CD14-positive monocyte (primary cell): Measurements from ENCODE around the gene GID4.

DNA sequence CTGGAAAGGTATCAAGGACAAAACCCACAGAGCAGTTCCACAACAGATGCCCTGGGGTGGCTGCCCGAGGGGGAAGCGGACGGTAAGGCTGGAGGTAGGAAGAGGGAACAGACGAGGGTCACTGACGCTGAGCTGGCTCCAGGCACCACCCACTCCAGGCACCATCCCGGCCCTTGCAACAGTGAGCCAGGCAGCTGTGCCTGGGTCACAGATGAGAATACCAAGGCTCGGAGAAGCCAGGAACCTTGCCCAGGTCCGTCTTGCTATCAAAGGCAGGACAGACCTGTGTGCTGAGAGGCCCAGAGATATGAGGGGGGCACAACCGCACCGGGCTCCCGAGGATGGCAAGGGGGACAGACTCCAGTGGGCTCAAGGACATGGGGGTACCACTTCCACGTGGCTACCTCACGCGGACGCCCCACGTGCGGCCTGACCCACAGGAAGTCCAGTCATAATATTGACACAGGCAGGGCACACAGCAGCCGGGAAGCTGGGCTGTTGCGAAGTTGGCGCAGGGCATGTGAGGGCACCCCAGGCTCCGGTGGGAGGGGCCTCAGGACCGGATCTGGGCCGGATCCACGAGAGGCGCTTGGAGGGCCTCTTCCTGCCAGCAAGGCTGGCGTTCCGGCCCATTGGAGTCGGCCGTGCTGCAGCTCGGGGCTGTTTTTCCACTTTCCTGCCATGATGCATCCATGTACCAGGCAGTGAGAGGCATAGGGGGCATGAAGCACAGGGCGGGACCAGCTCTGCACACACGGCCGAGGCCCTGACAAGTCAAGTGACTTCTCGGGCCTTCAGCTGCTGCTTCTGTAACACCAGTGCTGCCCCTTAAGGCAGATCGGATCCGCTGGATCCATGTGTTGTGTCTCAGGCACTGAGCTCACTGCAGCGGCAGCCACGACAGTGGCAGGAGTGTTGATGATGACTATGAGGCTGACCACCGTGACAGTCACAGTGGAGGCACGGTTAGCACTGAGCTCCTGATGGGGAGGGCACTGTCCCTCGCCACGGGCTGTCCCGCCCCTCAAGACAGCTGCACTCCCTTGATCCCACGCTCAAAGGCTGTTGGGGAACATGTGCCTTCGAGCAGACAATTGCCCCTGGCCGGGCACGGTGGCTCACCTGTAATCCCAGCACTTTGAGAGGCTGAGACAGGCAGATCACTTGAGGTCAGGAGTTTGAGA, 29.7 kb downstream of the PEMT start:
- CAGE, long polyA plus RNA, result no peak

DNA sequence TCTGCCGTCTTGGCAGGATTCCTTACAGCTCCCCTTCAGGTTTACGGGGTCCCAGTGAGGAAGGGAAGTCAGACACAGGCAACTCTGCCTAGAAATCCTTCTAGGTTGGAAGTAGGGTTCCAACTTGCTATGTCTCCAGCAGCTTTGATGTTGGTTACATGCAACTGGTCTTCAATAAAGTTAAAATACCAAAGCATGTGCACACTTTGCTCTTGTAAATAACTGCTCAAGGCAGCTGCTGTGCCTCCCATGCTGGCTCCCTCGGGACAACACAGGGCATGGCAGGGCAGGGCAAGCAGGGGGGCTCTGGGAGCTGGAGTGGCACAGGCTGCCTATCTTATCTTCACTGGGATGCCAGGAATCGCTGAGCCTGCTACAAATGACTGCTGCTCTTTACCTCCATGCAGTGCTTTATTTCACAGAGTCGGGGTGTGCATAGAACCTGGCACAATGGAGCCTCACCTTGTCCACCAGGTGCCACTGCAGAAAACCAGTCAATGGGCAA, 21.9 kb downstream of the PEMT start:
- CAGE, long polyA plus RNA, result no peak

GRCh38 chr17:17581454-17582179, 9.9 kb downstream of the PEMT start:
- CAGE, long polyA plus RNA, result no peak

- CAGE, long polyA plus RNA, result no peak
Measured at GRCh38 chr17:17589975-17590908, 1.3 kb downstream of the PEMT start.

DNA sequence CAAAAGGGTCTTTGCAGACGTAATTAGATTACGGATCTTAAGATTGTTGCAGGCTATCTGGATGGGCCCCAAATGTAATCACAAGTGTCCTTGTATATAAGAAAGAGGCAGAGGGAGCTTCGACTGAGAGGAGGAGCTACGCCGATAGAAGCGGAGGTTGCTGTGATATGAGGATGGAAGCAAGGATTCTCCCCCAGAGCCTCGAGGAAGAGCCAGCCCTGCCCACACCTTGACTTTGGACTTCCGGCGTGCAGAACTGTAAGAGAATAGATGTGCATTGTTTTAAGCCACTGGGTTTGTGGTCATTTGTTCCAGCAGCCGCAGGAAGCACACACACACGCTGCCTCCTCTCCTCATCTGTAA, 10.5 kb upstream of the RAI1 start:
- CAGE, long polyA plus RNA, result no peak

DNA sequence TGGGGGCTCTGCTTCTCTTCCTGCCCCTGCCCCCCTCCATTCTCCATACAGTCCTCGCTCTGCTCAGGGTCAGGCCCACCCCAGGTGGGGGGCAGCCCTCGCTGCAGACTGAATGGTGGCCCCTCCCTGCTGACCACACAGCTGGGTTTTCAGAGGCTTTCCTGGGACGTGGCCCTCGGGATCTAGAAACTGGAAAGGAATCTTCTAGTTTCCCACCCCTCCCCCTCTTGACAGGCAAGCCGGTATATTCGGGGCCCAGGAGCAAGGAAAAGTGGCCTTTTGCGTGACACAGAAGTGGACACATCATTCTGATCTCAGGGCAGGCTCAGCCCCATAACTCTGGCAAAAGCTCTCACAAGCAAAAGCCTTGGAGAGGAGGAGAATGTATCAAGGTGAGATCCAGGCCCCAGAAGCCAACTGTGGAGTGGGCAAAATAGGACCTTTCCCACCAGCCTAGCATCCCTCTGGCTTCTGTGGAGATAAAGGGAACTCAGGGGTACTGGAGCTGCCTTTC, 2.1 kb downstream of the RAI1 start:
- CAGE, long polyA plus RNA, result no peak

DNA sequence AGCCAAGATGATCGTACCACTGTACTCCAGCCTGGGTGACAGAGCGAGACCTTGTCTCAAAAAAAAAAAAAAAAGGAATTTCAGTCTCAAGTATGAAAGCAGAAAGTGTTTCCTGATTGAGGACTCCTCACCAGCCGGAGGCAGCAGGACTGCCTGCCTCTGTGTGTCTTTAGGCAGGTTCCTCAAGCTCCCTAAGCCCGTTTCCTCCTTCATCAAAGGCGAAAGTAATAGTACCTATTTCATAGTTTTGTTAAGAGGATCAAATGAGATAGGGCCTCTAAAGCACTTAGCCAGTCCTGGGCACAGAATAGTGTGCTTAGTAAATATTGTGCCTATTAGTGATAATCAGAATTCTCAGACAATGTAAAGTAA, 9.1 kb downstream of the RAI1 start:
- CAGE, long polyA plus RNA, result no peak

DNA sequence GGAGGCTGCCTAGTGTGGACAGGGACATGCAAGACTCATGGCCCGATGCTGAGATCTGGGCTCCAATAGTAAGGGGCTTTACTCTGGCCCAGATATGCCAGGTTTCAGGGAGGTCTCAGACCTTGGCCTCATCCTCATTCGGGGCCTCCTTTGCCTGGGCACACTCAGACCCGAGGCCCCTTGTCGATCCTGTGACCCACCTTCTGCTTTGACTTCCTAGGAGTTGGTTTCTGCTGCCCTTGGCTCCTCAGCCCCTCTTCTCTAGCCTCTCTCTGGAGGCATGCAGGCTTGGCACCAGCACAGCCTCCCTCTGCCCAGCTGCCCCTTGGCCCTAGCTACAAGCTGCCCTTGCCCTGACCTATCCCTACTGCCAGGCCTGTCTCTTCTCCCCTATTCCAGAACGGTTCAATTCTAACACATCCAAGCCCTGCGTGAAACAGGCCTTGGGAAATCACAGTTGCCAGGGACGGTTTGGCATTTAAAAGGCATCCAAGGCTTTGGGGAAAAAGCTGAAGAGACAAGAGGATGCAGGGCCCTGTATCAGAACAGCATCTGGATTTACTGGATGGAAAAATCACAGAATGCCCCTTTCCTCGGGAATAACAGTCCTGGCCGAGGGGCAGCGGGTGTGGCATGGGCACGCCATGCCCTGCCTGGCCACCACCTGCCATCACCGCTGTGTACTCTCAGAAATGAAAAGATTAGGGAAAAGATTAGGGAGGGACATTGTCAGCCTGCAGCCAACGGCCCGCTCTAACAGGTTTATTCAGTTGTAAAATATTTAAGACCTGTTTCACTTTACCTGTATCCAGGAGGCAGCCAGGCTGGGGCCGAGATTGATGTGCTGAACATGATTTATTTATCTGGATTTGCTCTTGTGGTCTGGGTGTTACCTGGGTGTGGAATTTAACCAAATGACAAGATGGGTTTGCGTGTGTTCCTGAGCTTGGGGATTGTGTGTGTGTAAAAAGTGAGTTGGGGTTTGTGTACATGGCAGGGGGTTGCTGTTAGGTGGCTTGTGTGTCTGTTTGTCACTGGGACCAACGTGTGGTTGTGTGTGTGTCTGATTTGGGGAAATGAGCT, 15.8 kb downstream of the RAI1 start:
- CAGE, long polyA plus RNA, result no peak

DNA sequence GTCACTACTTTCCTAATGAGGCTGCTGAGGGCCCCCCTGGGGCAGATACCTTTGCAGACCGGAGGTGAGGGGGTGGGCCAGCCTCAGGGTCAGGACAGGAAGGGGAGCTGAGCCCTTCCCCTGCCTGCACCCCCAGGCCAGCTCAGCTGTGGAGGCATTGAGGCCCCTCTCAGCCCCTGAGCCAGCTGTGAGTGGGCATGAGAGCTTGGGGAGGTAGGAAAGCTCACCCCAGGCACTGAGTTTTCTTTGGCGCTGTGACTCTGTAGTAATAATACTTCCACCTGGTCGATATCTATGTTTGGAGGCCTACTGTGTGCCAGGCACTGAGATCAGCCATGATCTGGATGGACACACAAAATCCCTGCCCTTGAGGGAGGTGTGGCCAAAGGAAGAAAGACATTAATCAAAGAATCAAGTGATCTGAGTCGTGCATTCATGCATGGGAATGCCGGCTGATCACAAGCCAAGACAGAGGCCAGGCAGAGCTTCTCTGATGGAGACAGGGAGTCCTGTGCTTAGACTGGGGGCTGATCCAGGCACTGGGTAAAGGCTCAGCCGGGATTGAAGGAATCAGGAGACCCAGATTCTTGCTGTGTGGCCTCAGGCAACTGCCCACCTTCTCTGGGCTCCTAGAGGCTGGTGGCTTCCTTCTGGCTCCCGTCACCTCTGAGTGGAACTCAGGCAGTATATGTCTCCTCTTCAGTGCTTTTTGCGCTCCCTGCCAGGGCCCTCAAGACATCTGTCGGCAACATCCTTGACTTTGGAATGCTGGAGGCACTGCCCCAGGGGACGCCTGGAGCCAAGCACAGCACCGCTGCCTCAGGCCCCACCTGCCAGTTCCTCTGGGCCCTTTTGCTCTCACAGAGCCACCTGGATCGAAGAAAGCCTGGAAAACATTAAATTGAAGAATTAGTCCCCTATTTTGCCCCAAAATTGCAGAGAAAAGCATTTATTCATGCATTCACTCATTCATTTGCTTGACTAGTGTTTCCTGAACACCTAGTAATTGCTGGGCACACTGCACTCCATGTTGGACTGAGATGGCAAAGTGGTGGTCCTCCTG, 17.6 kb downstream of the RAI1 start:
- CAGE, long polyA plus RNA, result no peak

- CAGE, long polyA plus RNA, result no peak
Measured at GRCh38 chr17:17714321-17714817, 33.1 kb downstream of the RAI1 start.

DNA sequence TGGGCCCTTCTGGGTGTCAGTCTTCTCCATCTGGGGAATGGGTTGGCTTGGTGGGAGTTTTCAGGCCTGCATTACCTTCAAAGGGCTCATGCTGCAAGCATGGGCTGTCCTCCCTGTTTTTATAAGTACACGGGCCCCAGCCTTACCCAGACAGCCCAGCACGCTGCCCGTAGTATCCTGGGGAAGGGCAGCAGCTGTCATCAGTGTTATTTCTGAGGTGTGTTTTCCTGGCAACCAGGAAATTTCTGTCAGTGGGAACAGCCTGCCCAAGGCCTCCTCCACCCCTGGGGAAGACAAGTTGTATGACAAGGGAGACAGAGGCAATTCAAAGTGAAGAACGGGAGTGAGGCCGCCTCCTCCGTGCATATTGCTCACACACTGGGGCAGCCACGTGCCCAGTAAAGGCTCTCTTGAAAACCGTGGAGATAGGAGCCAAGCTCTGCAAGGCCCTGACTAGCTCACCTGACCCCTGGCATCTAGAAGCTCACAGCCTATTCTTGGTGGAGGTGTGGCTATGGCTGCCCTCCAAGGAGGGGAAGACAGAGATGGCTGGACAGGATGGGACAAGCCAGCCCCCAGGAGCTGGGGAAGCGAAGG, 57.6 kb downstream of the RAI1 start:
- CAGE, long polyA plus RNA, result no peak

GRCh38 chr17:17751228-17752108, 70.2 kb downstream of the RAI1 start:
- CAGE, long polyA plus RNA, result no peak

DNA sequence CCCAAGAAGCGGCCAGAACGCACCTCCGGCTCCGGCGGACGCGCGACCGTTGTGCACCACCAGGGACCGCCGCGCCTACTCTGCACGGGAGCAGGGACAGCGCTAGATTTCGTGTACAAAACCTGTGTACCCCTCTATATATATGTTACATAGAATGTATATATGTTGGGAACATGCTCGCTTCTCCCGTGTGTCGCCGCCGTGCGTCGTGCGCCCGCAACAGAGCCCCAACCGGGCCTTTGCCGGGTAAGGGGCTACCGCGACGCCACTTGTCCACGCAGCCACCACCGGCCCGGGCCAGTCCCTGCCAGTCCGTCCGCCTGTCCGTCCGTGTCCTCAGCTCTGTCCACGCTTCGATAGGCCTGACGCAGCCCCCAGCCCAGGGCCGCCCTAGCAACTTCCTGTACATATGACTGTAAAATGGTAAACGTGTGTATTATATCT, 26.0 kb downstream of the SREBF1 start:
- CAGE, long polyA plus RNA, result no peak

DNA sequence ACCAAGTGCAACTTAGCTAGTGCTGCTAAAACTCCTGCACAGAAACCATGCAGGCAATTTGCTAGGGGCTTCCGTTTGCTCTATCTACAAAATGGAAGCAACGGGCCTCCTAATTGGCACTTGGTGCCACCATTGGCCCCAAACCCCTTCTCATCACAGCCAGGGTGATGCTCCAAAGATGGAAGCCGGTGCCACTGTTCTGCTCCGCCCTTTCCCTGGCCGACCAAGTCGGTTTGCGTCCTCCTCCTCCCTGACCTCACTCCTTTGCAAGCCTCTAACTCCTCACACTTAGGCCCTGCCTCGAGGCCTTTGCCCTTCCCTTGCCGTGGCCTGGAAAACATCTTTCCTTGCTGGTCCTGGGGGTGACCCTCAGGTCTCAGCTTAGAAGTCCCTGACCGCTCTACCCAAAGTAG, 1.2 kb downstream of the SREBF1 start:
- CAGE, long polyA plus RNA, result no peak

DNA sequence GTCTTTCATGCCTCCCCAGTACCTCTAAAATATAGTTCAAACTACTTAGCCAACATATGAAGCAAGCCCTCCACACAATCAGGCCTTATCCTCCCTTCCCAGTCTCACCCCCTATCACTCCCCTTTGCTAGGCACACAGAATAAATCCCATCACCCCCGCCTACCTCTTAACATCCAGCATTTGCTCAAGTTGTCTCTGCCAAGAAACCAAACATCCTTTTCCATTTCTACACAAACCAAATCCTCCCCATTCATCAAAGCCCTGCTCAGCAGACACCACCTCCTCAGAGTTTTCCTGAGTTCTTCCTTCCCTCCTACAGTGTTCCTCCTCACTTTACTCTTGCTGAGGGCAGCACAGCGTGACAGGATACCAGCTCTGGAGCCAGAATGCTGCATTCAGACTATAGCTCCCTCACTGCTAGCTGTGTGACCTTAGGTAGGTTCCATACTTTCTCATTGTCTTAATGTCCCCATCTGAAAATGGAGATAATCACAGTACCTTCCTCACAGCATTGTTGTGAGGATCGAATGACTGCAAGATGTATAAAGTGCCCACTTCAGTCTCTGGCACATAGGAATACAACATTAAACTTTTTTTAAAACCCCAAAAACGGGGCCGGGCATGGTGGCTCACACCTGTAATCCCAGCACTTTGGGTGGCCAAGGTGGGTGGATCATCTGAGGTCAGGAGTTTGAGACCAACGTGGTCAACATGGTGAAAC, 6.8 kb downstream of the TOM1L2 start:
- CAGE, long polyA plus RNA, result no peak

DNA sequence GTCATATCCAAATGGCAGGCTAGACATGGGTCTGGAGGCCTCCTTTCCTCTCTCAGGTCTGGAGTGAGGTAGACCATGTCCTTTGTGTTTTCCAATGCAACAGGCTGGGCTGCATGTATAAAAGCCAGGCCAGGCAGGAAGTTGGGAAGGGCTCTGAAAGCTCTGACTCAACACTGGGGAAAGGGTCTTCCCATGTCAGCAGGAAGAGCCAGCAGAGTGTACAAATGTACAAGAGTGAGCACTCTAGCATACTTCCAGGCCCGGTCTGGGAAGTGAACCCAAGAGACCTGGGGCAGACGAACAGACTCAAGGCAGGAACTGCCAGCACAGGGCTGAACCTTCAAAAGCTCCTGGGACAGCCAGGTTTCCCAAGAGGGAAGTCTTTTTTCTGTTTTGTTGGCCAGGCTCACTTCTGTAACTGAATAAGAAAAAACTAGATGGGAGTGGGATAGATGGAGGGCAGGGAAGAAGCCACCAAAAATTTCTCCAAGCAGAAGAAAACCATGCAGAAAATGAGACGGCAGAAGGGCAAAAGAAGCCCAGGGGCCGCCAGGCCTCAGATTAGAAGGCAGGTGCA, 6.9 kb downstream of the ATPAF2 start:
- CAGE, long polyA plus RNA, result no peak

DNA sequence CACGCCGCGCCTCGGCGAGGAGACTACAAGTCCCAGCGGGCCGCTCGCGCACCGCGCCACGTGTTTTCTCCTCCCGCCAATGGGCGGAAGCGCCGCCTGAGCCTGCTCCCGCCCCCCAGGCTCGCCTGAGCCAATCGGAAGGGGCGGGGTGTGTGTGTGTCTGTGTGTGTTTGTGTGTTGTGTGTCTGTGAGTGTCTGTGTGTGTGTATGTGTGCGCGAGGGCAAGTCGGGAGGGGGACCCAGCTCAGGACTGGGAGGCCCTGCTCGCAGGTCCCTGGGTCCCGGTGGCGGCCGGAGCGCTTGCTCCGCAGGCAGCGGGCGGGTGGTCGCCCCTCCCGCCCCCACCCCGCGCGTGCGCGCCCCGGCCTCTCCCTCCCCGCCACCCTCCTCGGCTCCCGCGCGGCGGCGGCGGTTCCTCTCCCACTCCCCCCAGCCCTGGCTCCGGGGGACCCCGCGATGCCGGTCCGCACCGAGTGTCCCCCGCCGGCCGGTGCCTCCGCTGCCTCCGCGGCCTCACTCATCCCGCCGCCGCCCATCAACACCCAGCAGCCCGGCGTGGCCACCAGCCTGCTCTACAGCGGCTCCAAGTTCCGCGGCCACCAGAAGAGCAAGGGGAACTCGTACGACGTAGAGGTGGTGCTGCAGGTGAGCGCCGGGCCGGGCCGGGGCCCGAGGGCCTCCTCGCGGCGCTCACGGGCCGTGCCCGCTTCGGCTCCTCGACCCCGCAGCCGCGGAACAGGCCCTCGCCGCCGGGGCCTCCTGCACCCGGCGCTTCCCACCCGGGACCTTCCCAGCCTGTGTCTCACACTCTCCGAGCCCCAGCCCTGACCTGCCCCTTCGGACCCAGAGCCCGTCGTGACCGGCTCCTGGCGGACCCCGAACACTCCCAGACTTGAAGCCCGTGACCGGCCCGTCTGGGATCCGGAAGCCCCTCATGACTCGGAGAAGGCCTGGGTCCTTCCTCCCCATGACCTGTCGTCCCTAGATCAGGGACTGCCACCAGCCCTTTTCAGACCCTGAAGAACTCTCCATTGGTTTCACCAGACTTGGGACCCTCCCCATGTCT, at the start of gene GID4:
Gene GID4, plus strand, starts transcription at position 151 of the 1,066 bp plus-strand sequence.
- CAGE, long polyA plus RNA, result no peak

DNA sequence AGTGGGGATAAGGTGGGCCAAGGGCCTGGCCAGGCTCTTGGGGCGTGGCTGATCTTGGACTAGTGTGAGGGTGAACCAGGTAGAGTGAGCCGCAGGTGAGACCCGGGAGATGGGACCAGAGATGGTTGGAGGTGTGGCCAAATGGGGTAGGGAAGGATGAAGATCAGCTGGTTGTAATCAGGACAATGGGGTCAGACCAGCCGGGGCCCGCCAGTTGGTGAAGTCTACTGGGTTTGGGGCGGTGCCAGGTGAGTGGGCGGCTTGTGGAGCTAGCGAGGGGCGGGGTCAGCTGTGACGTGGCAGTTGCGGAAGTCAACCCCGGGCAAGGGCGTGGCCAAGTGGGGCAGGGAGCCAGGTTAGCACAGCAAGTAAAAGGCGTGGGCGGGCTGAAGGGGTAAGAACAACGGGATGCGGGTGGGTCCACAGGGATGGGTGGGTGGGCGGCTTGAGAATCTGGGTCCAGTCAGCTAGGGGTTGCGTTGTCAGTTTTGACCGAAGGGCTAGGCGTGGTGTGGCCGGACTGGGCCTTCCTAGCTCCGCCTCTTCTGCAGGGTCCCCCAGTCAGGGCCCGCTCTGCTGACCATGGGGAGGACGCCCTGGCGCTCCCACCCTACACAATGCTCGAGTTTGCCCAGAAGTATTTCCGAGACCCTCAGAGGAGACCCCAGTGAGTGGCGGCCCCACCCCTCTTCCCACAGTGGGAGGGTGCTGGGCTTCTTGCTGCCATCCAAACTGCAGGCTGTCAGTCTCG, 25.5 kb upstream of the ALKBH5 start:
- CAGE, long polyA plus RNA, result no peak

- CAGE, long polyA plus RNA, result no peak
Measured at GRCh38 chr17:18181266-18181860, 2.3 kb upstream of the ALKBH5 start.

DNA sequence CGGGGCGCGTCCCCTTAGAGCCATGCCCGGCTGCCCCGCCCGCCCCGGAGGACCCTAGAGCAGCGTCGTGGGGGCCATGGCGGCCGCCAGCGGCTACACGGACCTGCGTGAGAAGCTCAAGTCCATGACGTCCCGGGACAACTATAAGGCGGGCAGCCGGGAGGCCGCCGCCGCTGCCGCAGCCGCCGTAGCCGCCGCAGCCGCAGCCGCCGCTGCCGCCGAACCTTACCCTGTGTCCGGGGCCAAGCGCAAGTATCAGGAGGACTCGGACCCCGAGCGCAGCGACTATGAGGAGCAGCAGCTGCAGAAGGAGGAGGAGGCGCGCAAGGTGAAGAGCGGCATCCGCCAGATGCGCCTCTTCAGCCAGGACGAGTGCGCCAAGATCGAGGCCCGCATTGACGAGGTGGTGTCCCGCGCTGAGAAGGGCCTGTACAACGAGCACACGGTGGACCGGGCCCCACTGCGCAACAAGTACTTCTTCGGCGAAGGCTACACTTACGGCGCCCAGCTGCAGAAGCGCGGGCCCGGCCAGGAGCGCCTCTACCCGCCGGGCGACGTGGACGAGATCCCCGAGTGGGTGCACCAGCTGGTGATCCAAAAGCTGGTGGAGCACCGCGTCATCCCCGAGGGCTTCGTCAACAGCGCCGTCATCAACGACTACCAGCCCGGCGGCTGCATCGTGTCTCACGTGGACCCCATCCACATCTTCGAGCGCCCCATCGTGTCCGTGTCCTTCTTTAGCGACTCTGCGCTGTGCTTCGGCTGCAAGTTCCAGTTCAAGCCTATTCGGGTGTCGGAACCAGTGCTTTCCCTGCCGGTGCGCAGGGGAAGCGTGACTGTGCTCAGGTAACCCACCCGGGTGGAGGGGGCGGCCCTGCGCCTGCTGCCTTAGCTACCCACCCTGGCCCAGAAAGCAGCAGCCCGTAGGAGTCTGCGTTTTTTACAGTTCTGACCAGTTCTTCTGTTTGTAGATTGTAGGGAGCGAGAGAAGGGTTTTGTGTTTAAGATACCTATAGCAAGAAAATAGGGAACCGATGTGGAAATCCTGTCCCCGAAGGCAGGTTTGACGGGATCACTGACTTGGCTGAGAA, 885 bp downstream of the ALKBH5 start:
- CAGE, long polyA plus RNA, result no peak